Epithelial cell of esophagus (primary cell): ENCODE results near the genes MFSD13A and TRIM8.

DNA sequence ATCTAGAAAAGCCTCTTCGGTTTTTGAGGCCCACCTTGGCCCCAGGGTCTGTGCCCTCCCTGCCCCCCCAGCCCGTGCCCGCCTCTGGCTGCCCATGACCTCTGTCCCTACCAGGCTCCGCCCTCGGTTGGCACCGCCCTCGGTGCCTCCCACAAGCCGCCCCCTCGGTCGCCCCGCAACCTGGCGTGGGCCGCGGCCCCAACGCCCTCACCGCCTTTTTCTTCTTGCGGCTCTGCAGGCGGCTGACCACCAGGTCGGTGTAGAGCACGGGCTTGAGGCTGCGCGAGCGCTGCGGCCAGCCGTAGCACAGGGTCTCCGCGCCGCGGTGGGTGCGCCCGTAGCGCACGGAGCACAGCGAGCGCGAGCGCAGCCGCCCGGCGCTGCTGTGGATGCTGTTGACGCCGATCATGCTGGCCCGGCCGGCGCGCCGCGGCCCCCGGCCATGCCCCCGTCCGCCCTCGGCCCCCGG is 9.9 kb downstream of the PSD start:
- RRBS, result 0% methylated on average over 4 of the region's 53 CpGs

GRCh38 chr10:102419058-102419939 is 714 bp upstream of the PSD start:
- RRBS, result 8% methylated on average over 6 of the region's 62 CpGs

- RRBS, result under 1% methylated on average over 12 of the region's 55 CpGs
Observed at GRCh38 chr10:102421848-102422625, 1.4 kb downstream of the FBXL15 start.

GRCh38 chr10:102460483-102461632 is at the start of gene MFSD13A:
MFSD13A (plus strand) TSS chr10:102461395.
- RRBS, result 5% methylated on average over 2 of the region's 55 CpGs

DNA sequence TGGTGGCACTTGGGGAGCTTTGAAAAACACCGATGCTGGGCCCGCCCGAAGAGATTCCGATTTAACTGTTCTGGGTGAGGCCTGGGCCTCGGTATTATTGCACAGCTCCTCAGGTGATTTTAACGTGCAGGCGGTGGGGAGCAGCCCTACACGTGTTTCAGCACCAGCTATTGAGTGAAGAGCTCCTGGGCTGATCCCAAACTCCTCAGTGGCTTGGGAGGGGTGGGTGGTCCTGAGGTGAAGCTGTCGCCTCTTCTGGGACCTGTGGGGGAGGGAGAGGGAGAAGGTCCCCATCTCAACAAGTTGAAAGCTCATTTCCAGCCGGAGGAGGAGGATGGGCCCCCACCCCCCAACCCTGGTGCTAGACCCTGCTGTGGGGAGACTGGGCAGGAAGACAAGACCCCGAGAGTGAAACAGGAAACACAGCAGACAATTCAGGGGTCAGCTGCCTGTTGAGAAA is 634 bp downstream of the MFSD13A start:
- RRBS, result no CpG with 5 or more reads among the region's 11 CpGs

- RRBS, result 4% methylated on average over 37 of the region's 102 CpGs
Observed at GRCh38 chr10:102643985-102644795, at the start of gene TRIM8. TRIM8 (plus strand) TSS chr10:102644479.

GRCh38 chr10:102644796-102645804 is 821 bp downstream of the TRIM8 start:
- RRBS, result 2% methylated on average over 20 of the region's 69 CpGs

GRCh38 chr10:102657657-102657868 is 13.3 kb downstream of the TRIM8 start:
- RRBS, result no CpG with 5 or more reads among the region's 7 CpGs

DNA sequence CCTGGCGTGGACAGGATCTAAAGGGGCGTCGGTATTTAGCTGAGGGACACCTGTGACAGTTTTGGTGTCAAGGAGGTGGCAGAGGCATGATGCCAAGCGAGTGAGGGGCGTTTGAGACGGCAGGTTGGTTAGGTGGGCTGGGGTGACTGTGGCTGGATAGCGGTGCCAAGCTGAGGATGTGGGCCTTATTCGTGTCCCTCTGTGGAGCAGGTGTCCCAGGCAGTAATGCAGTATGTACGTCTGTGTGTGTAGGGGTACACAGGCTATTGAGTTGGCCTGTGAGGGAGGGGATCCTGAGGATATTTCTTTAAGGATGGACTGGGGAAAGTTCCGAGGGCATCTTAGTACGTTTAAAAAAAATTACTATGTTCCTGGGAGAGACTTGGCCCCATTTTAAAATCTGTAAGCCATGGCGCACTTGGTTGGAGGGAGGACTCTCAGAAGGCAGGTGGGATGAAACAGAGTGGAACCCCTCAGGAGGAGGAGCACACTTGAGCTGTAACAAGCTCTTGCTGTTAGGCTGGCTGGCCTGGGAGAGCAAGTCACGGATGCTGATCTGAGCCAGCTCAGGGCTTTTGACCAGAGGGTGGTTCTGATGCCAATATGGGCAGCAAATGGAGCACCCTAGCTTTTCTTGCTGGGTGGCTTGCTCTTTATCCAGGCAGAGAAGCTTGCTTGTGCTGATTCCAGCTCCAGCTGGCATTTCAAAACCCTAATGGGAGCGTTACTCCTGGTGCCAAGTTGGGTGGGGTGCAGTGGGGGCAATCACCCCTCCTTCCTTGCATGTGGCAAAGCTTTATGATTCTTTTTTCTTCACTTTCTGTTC is 727 bp downstream of the WBP1L start:
- RRBS, result no CpG with 5 or more reads among the region's 14 CpGs

GRCh38 chr10:102764799-102765594 is 21.2 kb downstream of the WBP1L start:
- RRBS, result no CpG with 5 or more reads among the region's 9 CpGs

GRCh38 chr10:102782128-102782549 is 38.4 kb downstream of the WBP1L start:
- RRBS, result no CpG with 5 or more reads among the region's 3 CpGs

GRCh38 chr10:103133077-103133793 is 59.8 kb downstream of the NT5C2 start:
- RRBS, result no CpG with 5 or more reads among the region's 6 CpGs

DNA sequence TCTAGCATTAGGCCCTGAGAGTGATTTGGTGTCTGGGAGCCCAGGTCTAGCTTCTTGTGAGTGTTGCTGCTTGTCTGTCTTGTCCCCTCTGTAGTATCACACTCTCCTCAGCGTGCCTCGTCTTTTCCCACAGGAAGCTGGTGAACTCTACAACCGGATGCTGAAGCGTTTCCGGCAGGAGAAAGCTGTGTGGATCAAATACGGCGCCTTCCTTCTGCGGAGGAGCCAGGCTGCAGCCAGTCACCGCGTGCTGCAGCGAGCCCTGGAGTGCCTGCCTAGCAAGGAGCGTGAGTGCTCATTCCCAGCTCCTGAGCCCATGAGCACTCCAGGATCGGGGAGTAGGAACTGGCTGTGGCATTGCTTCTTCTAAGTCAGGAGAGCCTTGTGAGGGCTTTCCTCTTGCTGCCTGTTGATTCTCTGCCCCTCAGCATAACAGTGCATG is 8.4 kb downstream of the CALHM2 start:
- RRBS, result no CpG with 5 or more reads among the region's 13 CpGs

- RRBS, result no CpG with 5 or more reads among the region's 5 CpGs
Observed at GRCh38 chr10:103545572-103546304, 52.2 kb downstream of the NEURL1 start.

DNA sequence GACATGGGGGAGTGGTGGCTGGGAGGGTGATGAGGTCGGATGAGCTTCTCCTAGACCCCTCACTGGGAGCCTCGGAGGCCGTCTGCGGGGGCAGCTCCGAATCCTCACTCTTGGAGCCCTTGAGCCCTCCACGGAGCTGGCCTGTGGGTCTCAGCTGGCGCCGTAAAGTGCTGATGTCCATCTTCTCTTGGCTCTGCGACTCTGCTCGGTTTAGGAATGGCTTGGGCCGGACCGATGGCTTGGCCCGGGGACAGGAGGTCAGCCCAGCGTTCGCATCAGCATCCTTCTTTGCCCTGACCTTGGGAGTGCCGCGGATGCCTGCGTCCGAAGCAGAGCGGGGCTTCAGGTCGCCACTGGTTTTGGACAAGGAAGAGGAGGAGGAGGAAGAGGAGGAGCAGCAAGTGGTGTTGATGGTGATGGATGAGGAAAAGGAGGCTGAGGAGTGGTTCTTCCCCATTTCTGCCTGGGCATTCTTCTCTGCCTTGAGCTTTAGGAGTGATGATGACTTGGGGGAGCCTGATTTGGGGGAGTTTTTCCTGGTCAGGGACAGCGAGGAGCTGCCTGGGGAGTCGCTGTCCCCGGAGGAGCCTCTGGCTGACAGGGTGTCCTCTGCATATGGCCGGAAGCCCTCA is 109.3 kb downstream of the NEURL1 start:
- RRBS, result no CpG with 5 or more reads among the region's 25 CpGs

- RRBS, result no CpG with 5 or more reads among the region's 8 CpGs
Observed at GRCh38 chr10:103612936-103613346, 119.4 kb downstream of the NEURL1 start.

DNA sequence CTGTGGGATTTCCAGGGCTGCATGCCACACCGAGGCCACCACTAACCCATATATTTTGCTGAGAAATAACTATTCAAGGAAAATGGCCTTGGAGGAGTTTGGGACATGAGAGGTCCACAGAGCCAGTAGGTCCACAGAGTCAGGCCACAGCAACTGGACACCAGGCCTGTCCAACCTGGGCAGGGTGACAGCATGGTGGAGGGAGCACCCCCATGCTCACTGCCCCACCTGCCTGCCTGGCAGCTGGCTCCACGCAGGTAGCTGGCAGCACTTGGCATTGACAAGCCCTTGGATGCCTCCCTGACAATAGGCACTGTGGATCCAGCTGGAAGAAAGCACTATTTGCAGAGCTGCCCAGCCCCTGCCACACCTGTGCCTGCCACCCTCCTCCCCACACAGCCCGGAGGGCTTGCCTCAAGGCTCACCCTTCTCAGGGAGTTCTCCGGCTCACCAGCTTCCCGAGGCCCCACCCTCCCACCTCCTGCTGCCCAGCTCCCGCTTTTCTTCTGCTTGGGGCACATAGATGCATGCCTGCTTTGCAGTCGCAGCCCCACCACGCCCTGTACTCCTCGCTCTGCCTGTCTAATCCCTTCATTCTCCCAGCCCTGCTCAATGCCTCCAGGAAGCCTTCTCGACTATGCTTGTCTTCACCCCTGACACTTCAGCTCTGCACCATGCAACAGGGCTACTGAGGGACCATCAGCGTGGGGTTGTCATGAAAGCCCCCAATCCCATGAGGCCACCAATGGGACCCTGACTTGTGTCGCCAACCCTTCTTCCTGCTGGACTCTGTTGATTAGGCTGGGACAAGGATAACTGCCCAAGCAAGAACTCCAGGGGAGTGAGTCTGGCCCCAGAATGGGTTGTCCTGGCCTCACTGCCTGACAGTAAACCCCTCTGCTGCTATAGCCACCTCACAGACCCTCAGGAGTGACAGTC is 160.2 kb downstream of the NEURL1 start:
- RRBS, result 0% methylated on average over 1 of the region's 12 CpGs

- RRBS, result no CpG with 5 or more reads among the region's 2 CpGs
Observed at GRCh38 chr10:103657529-103658357, 164.2 kb downstream of the NEURL1 start.

DNA sequence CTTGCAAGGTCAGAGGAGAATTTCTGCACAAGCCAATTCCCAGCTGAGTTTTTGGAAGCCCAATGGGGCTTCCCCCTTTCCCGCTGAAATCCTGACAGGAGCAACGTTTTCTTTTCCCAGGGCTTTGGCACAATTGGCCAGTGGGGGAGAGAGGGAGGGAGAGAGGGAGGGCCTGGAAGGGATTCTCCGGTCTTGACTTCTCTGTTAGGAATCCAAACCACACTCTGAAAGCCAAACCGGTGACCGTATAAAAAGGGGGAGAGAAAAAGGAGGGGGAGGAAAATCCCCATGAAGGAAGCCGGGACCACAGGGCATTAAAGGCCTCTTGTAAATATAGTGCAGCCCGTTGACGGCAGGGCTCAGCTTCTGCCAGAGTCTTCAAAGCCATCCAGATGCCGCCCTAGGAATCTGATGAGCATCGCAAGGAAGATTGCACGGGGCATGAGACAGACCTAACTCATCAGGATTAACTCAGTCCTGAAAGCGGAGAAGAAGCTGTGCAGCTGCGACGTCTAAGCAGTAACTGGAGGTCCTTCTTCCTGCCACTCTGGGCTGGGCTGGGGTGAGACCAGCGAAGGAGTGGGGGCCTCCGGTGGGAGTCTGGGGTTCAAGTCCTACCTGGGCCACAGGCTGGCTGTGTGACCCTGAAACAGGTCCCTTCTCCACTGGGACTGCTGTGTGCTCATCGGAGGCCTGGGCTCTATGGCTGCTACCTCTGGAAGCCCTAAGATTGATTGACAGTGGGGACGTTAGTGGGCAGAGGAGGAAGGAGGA is 115.9 kb downstream of the SH3PXD2A start:
- RRBS, result 0% methylated on average over 1 of the region's 18 CpGs

- RRBS, result 7% methylated on average over 2 of the region's 33 CpGs
Observed at GRCh38 chr10:103746372-103747650, 108.6 kb downstream of the SH3PXD2A start.